Measurements from ENCODE around the genes ST6GAL2, LIMS1, SEPTIN10 and LIMS3.

GRCh38 chr2:105398218-105398694, 595 bp downstream of the FHL2 start:
- PRO-cap, 2 experiments = peak in 1 of 2 experiments; most common plus-strand start chr2:105398455 (in 1)
- RAMPAGE, long total RNA, 4 experiments = no peak in any of the 4 experiments

GRCh38 chr2:105444187-105444641, 45.4 kb upstream of the FHL2 start:
- PRO-cap, 2 experiments = no peak in any of the 2 experiments
- RAMPAGE, long total RNA, 4 experiments = no peak in any of the 4 experiments

- PRO-cap, 2 experiments = no peak in any of the 2 experiments
- RAMPAGE, long total RNA, 4 experiments = no peak in any of the 4 experiments
Measured at GRCh38 chr2:105486908-105487516, 88.2 kb upstream of the FHL2 start.

DNA sequence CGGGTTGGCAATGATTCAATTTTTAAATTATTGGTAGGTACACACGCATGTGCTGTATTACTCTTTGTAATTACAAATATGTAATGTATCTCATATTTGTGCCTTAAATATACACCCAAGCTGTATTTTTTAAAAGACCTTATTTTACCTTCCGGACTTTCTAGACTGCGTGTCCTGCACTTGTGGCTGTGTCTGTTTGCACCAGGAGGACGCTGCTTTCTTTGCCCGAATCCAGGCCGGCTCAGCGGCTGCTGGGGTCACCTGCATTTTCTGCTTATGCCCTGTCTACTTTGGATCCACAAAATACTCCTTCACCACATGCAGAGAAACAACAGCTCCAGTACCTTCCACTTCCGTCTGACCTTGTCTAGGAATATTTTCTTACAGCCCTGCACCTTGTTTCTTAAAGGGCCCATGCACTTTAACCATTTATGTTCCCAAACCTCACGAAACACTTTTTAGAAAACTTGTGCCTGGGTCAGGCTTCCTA, 129.5 kb upstream of the NCK2 start:
- PRO-cap, 2 experiments = no peak in any of the 2 experiments
- RAMPAGE, long total RNA, 4 experiments = no peak in any of the 4 experiments

GRCh38 chr2:105795228-105796035, 50.7 kb downstream of the NCK2 start:
- PRO-cap, 2 experiments = no peak in any of the 2 experiments
- RAMPAGE, long total RNA, 4 experiments = no peak in any of the 4 experiments

- PRO-cap, 2 experiments = no peak in any of the 2 experiments
- RAMPAGE, long total RNA, 4 experiments = no peak in any of the 4 experiments
Measured at GRCh38 chr2:106193303-106193587, 856 bp downstream of the UXS1 start.

- PRO-cap, 2 experiments = no peak in any of the 2 experiments
- RAMPAGE, long total RNA, 4 experiments = no peak in any of the 4 experiments
Measured at GRCh38 chr2:106561370-106562063, 74.4 kb downstream of the CD8B2 start.

GRCh38 chr2:106885766-106886298, at the start of gene ST6GAL2:
Gene ST6GAL2, minus strand, starts transcription at chr2:106886167.
- PRO-cap, 2 experiments = no peak in any of the 2 experiments
- RAMPAGE, long total RNA, 4 experiments = no peak in any of the 4 experiments

- PRO-cap, 2 experiments = no peak in any of the 2 experiments
- RAMPAGE, long total RNA, 4 experiments = no peak in any of the 4 experiments
Measured at GRCh38 chr2:108316568-108317170, 28.0 kb downstream of the SULT1C2 start.

DNA sequence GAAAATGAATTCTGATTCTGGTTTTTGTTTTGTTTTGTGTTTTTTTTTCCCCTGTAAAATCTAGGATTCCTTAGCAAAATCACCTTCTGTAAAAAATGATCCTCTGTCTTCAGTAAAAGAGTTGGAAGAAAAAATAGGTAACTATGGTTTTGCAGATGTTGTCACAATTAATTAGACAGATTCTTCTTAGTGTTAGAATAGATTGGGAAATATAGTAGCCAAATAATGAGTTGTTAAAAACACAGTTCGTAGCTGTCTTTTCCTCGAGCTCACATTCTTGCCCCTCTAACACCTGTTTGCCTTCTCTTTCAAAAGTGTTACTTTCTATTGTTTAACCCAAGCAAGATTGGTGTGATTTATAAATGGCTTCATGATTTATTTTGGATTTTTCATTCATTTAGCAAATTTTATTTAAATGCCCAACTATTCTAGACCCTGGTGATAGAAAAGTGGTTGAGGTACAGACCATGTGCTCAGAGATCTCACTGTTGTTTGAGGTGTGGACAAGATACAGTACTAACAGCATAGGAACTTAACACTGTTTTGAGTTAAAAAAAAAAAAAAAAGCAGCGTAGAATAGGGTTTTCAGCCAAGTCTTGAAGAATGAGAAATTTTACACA, 23.9 kb downstream of the GCC2 start:
- PRO-cap, 2 experiments = no peak in any of the 2 experiments
- RAMPAGE, long total RNA, 4 experiments = start-site peak on the plus strand in 1 of 4 experiments, centred at position 441 of the sequence, 17 reads per replicate

GRCh38 chr2:108485276-108485499, 36.2 kb downstream of the GCC2 start:
- PRO-cap, 2 experiments = no peak in any of the 2 experiments
- RAMPAGE, long total RNA, 4 experiments = no peak in any of the 4 experiments

GRCh38 chr2:108534274-108535481, at the start of gene LIMS1:
Gene LIMS1, plus strand, starts transcription at chr2:108534470.
- PRO-cap, 2 experiments = peak in 2 of 2 experiments; most common plus-strand start chr2:108534470 (in 1); most common minus-strand start chr2:108534818 (in 1)
- RAMPAGE, long total RNA, 4 experiments = start-site peak on the plus strand in 4 of 4 experiments, at chr2:108534406-108534497 at its widest, 34 to 131 reads per replicate

DNA sequence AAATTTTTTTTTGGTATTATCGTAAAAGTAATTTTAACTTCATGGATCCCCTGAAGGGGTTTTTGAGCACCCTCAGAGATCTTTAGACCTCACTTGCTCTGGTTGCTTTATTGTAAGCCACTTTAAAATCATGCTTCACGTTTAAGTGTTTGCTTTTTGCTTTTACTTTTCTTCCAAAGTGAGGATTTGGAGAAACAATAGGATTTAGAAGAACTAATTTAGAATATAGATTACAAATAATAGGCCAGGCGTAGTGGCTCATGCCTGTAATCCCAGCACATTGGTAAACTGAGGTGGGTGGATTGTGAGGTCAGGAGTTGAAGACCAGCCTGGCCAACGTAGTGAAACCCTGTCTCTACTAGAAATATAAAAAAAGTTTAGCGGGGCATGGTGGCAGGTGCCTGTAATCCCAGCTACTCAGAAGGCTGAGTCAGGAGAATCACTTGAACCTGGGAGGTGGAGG, 20.2 kb downstream of the RANBP2 start:
- PRO-cap, 2 experiments = no peak in any of the 2 experiments
- RAMPAGE, long total RNA, 4 experiments = no peak in any of the 4 experiments

- PRO-cap, 2 experiments = no peak in any of the 2 experiments
- RAMPAGE, long total RNA, 4 experiments = no peak in any of the 4 experiments
Measured at GRCh38 chr2:109230677-109231323, 101.8 kb downstream of the SH3RF3 start.

GRCh38 chr2:109247814-109248292, 118.8 kb downstream of the SH3RF3 start:
- PRO-cap, 2 experiments = peak in 1 of 2 experiments; most common minus-strand start chr2:109247974 (in 1)
- RAMPAGE, long total RNA, 4 experiments = no peak in any of the 4 experiments

DNA sequence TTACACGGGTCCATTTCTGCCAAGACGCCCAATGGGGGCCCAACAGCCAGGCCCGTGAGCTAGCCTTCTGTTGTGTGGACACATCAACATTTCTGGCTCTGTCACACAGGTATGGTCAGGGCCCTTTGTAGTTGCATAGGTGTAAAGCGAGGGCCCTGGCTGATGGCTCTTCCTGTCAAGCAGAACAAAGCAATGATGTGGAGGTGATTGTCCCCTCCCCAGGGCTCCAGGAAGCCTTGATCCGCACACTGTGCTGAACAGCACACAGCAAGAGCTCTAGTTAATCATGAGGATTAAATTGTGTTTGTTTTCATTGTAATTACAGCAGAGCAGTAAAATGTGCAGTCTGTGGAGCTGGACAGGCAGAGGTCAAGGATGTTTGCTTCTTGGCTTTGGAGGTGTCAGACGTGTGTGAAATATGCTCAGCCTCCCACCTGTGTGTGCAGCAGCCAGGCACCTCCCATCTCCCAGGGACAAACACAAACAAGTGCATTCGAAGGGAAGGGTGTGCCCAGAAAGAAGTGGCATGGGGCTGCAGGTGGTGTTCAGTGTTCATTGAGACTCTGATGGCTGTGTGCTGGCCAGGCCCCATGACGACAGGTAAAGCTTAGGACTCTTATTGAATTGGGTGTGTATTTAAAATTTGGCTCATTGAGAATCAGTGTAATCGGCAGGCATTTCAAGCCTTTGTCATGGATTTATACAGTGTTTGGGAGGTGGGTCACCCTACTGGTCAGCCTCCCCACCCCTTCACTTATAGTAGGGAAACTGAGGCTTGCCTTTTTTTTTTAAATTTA, 132.3 kb downstream of the SH3RF3 start:
- PRO-cap, 2 experiments = no peak in any of the 2 experiments
- RAMPAGE, long total RNA, 4 experiments = no peak in any of the 4 experiments

GRCh38 chr2:109562249-109562728, 51.5 kb downstream of the SEPTIN10 start:
- PRO-cap, 2 experiments = no peak in any of the 2 experiments
- RAMPAGE, long total RNA, 4 experiments = start-site peak on the minus strand in 1 of 4 experiments, at chr2:109562459-109562511 at its widest, 17 reads per replicate

DNA sequence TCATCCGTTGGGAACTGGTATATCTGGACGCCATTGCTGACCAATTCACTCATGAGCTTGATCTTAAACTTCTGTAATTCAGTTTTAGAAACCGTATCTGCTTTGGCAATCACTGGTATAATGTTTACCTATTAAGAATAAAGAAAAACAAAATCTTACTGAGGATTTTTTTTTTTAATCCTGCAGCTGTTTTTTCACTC, 46.0 kb downstream of the SEPTIN10 start:
- PRO-cap, 2 experiments = no peak in any of the 2 experiments
- RAMPAGE, long total RNA, 4 experiments = no peak in any of the 4 experiments

- PRO-cap, 2 experiments = peak in 2 of 2 experiments; most common plus-strand start chr2:109613374 (in 1); most common minus-strand start chr2:109613667 (in 2)
- RAMPAGE, long total RNA, 4 experiments = start-site peak on the minus strand in 4 of 4 experiments, at chr2:109613856-109613961 at its widest, 22 to 1,083 reads per replicate
Measured at GRCh38 chr2:109613224-109614280, at the start of gene SEPTIN10. Gene SEPTIN10, minus strand, starts transcription at chr2:109613966.

GRCh38 chr2:109898446-109898960, at the start of gene LIMS3:
Gene LIMS3, plus strand, starts transcription at chr2:109898688.
- PRO-cap, 2 experiments = no peak in any of the 2 experiments
- RAMPAGE, long total RNA, 4 experiments = no peak in any of the 4 experiments